Parotid gland (tissue), 1 donor: ENCODE measurements around a stretch of chr13.

DNA sequence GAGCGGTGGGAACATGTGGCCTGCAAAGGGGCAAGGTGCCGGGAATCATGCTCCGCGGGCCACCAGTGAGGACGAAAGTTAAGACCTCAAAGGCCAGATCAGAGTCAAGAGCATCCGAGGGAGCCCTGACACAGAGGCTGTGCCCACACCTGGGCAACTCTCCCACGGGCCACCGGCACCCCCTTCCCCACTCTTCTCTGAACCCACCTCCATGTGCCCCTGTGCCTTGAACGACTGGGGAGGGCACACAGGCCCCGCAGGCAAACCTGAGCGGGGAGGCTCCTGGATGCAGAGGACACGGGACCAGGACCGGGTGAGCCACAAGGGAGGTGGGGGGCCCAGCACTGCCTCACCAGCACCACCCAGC is 49.5 kb downstream of the STK24 start:
- PRO-cap, result no peak

GRCh38 chr13:98547400-98548228 is 29.3 kb downstream of the STK24 start:
- PRO-cap, result no peak

DNA sequence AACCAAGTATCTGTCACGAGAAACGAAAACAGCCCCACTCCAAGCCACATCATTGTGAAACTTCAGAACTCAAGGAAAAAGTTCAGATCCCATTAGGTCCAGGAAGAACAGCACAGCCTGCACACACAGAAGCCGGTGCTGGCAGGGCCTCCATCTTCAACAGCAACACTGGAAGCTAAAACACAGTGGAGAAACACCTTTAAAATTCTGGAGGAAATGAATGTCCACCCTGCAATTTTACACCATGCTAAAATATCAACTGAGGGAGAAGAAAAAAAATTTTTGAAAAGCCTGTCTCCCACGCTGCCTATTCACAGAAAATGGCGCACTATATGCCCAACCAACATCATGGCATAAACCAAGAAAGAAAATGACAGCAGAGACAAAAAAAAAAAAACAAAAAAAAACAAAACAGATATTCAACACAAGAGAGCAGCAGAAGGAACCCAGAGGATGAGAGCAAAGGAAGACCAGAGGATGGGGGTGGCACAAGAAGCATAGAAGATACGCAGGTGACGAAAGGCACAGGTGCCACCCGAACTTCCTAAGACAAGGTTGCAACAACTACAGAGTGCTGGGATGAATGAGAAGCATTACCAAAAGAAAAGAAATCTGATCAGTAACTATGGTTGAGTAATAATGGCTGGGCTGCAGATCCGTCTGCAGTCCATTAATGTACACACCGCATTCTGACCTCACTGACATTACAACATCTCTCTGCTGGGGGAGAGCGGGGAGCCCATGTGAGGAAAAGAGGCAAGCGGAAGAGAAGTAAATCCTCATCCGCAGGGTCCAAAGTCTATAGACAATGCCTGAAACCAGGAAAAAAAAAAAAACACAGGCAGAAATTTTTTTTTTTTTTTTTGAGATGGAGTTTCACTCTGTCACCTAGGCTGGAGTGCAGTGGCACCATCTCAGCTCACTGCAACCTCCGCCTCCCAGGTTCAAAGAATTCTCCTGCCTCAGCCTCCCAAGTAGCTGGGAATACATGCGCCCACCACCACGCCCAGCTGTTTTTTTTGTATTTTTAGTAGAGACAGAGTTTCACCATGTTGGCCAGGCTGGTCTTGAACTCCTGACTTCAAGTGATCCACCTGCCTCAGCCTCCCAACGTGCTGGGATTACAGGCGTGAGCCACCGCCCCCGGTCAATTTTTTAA is 7.5 kb downstream of the STK24 start:
- PRO-cap, result no peak

DNA sequence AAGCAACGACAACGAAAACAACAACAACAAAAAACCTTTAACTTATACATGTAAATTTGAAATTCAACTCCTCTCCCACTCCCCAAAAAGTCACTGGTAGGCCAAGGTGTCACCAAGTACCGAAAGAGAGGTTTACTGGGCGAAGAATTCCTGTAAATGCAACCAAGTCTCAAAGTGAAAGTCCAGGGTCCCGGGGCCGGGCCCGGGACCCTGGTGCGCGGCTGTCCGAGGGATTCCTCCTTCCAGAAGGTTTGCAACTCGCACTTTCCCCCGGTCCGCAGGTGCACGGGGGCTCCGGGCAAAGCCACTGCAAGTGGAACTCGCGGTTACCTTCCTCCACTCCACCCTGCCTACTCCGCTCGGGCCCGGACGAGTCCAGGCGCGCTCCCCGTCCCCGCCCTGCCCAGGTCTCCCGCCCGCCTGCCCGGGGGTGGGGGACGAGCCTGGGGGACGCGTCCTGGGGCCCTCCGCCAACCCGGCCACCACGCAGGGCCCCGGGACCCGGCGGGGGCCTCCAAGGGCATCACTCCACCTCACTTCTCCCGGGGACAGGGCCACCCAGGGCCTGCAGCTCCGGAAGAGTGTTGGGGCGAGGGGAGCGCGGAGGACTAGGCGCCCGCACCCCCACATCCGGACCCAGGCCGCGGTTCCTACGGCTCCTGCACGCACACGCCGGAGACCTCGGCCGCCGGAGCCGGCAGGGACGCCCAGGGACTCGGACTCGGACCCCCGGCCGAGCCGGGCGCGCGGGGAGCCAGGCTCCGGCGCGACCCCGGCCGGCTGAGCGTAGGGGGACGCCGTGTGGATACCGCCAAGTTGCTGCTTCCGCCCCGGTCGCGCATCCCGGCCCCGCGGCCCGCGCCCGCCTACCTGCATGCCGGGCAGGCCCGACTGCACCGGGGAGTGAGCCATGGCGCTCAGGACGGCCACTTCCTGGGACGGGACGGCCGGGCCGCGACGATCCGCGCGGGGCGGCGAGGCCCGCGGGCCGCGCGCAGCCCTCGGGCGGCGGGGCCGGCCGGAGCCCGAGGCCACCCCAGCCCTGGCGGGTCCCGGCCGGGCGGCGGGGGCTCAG is 695 bp downstream of the STK24 start:
- PRO-cap, result no peak

DNA sequence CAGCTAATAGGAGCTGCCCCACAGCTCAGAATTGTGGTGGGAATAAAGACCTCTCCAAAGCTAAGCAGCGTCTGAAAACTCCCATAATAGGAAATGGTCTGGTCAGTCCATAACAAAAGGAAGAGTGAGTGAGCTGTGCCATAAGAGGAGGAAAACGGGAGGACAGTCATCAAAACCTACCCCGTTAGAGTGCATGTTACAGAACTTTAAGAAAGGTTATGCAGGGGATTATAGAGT is 8.8 kb upstream of the SLC15A1 start:
- PRO-cap, result no peak

DNA sequence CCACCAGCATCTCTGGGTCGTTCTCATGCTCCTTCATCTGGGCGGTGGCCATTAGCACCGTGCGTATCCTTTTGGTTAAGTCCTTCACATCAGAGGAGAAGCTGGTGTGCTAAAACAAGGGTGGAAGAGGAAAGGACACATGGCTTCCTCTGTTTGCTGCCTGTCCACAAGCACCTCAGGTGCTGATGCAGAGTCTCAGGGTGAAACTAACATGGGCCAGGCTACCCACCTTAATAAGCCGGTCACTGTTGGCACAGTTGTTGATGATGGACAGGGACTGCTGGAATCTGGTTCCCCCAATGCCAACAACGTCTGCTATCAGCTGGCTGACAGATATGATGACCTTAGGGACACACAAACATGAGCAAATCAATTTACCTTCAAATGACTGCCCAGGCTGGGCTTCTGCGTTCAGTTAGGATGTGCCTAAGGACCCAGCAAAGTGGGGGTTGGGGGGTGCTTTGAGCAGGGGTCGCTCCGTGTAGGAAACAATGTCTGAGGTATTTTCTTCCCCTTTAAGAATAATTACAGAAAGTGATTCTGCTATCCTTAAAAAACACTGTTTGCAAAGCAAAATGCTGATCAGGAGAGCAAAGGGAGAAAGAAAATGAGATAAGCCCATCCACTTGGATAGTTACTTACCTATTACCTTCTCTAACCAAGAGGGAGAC is 77.1 kb upstream of the SLC15A1 start:
- PRO-cap, result no peak

DNA sequence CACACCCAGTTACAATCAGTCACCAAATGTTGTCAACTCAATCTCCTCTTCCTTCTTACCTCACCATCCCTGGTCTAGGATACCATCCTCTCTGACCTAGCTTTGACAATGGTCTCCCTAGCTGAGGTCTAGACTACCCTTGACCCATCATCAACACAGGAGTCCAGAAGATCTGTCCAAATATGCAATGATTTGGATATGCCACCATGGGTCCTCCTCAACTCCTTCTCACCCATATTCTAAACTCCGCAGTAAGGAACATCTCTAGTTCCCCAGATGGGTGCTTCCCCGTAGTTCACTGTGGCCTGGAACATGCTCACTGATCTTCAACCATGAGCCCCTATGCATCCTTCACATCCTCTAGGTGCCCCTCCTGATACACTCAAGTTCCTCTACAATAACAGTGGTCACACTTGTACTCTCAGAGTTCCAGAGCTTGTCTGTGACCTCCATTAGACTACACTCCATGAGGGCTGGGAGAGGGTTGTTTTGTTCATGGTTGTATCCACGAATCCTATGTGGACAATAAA is 77.9 kb upstream of the SLC15A1 start:
- PRO-cap, result no peak

DNA sequence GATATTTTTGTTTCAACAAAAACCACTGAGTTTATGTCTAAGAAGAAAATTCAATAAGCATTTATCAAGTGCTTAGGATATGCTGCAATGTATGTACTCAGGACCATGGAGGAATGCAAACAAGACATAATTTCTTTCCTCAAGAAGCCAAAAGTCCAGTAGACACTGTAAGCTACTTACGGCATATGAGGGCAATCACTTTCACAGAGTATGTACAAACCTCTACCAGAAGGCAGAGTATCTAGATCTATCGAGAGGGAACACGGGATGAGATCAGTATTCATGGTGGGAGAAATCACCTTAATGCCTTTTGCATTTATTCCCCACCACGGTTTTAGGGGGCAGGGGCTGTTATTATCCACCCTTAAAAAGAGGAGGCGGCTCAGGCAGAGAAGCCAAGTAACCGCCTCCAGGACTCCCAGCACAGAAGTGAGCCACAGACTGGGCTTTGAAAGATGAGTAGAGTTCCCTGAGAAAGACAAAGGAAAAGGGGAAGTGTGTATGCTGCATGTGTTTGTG is 85.3 kb downstream of the DOCK9 start:
- PRO-cap, result no peak

- PRO-cap, result no peak
These were observed 89.1 kb upstream of the DOCK9 start for GRCh38 chr13:99066825-99067432.

DNA sequence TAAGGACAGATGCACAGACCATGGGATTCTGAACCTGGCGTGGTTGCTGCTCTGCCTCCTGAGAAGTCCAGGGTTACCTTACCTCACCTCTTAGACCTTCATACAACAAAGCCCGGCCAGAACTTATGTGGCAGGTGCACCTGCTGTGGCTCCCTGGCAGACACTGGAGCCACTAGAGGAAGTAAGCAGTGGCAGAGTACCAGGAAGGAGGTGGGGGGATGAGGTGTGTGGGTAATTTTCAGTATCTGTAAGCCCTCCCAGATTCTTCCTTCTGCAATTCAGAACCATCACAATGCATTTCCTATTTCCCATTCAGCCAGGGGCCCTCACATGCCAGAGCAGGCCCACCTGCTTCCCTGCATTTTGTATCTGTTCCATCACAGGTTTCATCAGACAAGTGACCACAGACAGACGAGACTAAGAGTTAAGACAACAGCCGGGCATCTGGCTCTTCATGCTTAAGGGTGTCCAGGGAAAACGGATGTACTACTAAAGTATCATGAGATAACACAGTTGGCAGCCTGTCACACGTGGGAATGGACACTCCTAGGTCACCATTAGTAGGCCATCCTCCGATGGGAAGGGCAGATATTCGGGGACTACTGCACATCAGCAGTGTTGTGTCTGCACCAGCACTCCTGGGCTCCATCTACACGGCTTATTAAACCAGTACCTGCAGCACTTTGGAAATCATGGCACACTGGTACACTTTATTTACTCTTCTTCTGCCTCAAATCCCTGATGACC is 106.3 kb upstream of the DOCK9 start:
- PRO-cap, result bidirectional peak, plus-strand start at position 414 of the sequence, minus-strand start at position 165 of the sequence

DNA sequence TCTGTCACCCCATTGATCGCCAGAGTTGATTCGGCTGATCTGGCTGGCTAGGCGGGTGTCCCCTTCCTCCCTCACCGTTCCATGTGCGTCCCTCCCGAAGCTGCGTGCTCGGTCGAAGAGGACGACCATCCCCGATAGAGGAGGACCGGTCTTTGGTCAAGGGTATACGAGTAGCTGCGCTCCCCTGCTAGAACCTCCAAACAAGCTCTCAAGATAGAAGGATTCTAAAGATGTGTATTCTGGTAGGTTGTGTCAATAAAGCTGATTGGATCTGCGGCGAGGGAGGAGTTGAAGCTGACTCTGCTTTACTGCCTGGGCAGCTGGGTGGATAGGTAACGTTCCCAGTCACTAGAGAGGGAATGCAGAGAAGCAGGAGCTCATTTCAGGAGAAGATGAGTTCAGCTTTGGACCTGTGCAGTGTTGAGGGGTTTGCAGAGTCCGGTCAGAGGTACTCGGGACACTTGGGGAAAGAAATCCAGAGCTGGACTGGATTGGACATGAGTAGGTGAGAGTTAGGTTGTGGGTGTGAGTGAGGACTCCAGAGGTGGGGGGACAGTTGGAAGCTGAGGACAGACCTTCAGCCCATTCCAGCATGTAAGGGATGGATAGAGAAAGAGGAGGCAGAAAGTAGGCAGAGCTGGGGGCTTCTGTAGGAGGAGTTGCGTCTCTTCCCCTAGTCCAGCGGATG is 5.2 kb downstream of the UBAC2 start:
- PRO-cap, result no peak

GRCh38 chr13:99270489-99271035 is 12.4 kb upstream of the GPR18 start:
- PRO-cap, result no peak

- PRO-cap, result no peak
These were observed 16.8 kb upstream of the GPR18 start for GRCh38 chr13:99274832-99275463.

GRCh38 chr13:99295674-99296239 is 11.4 kb downstream of the GPR183 start:
- PRO-cap, result no peak

DNA sequence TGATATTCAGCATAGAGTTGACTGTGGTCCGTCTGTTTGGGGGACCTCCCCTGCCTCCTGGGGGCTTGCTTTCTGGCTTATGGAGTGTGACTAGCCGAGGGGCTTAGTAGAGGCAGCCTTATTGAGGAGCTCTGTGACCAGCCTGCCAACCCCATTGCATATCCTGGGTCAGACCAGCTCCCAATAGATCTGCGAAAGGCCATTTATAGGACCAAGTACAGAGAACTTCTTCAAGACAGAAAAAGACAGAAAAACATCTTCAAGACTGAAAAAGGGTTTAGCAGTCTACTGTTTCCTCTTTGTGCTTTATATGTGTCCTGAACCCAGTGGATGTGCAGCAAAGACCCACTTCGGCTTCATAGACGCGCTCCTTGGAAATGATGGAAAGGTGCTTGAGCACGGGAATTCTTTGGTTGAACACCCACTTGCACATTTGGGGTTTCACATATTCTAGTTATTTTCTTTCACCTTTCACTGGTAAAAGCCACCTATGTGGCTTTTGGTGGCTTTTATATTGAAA is 4.2 kb downstream of the GPR183 start:
- PRO-cap, result no peak

GRCh38 chr13:99355720-99356170 is 48.5 kb upstream of the GPR183 start:
- PRO-cap, result no peak

DNA sequence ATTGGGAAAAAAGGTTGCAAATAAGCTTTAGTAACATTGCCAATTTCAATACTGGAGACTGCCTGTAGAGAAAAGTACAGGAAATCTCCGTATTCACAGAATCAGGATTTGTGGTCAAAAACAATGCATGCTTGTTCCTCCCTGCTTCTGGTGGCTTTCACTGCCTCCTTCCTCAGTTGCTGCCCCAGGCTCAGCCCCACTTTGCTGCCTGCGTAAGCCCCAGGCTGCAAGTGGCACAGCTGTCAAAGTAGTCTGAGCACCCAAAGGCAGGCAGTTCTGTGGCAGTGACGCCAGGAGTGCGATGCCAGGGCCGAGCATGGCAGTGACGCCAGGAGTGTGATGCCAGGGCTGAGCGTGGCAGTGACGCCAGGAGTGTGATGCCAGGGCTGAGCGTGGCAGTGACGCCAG is 77.2 kb upstream of the GPR183 start:
- PRO-cap, result no peak

DNA sequence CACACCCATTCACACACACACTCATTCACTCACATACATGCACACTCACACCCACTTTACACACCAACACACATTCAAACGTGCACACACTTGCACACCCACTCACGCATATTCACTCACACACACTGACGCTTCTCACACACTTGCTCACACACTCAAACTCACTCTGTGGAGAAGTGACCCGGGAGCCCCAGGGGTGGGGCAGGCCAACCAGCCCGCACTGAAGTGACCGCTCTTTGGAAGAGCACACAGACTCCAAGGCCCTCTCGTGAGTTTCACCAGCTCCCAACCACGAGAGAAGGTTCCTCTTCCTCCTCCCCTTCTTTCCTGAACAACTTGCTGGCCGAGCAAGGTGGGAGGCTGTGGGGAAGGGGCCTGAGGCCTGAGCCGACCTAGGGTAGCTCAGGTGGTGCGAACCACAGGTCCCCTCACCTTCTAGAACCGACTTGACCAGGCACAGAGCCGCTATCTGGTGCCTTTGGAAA is 86.0 kb upstream of the TM9SF2 start:
- PRO-cap, result no peak

- PRO-cap, result no peak
These were observed 79.0 kb upstream of the TM9SF2 start for GRCh38 chr13:99422249-99422770.

DNA sequence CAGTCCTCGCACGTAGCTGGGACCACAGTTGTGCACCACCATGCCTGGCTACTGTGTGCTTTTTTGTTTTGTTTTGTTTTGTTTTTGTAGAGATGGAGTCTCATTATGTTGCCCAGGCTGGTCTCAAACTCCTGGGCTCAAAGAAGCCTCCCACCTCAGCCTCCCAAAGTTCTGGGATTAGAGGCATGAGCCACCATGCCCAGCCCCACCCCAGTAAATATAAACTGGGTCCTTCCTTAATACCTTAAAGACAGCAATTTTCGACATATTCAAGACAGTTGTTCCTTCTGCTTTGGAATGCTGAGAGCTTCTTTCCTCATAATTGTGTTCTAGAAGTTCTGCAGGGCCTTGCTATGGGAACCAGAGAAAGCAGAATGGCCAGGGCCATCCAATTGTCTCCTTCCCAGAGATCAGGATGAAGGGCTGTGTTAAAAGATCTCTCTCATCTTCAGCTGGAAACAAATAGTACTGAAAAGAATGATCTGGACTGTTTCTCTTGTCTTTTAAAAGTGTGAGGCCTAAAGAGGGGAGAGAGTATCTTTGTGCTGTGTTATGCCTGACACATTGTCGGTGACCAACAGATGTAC is 122.3 kb downstream of the CLYBL start:
- PRO-cap, result no peak